ENCODE measurements around a stretch of chr18.

- RRBS = 1% methylated on average over 34 of the region's 57 CpGs
Observed at GRCh38 chr18:7566521-7566939, 586 bp upstream of the PTPRM start.

DNA sequence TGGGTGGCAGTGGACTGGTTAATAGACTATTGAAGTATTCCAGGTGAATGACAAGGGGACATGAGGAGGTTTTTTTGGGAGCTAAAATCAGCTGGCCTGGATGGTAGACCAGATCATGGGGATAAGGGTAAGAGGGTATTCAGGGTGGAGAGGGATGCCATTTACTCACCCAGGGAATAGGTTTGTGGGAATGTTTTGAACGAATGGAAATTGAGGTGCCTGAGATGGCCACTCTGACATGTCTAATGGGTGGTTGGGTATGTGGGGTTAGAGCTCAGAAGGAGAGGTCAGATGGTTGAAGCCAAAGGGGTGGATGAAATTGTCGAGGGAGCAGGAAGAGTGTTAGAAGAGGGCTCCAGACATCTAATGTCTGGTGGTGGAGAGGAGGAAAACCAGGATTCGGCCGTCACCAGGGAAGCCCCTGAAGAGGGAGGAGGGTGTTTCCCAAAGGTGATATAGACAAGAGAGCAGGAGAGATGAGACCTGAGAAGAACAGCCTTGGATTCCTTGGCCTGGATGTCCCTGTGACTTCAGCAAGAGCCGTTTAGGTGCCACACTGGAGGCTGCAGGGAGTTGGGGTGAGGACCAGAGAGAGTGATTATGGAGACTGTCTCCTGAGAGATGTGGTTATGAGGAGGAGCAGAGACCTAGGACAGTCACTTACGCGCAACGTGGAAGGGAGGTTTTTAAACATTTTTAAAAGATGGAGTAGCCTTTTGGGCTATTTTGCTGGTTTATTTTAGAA lies 62.9 kb downstream of the PTPRM start:
- RRBS = no CpG with 5 or more reads among the region's 8 CpGs

- RRBS = no CpG with 5 or more reads among the region's 7 CpGs
Observed at GRCh38 chr18:7656020-7656824, 89.1 kb downstream of the PTPRM start.

- RRBS = no CpG with 5 or more reads among the region's 2 CpGs
Observed at GRCh38 chr18:7748951-7749307, 181.8 kb downstream of the PTPRM start.

DNA sequence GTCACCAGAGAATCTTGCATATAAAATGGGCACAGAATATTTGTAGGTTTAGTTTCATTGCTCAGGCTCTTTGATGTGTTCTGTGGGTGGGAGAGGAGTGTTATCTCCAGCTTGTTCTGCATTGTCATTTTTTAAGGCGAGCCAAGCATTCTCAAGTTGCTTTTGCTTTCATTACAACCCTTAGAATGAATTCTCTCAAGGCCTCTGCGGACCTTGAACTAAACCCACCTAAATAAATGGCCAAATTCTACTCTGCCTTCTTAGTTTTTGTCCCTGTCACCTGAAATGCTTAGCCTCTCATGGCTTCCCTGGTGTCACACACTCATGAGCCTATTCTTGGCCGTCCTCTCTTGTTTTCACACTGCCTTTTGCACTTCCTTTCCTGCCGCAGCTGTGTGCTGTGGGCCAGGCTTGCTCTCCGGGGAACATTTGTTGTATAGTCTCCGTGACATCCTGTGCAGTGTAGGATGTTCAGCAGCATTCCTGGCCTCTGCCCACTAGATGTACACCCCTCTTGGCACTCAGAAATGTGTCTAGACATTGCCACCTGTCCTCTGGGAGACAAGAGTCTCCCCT lies 255.5 kb downstream of the PTPRM start:
- RRBS = no CpG with 5 or more reads among the region's 6 CpGs

- RRBS = no CpG with 5 or more reads among the region's 6 CpGs
Observed at GRCh38 chr18:7950549-7951103, 383.5 kb downstream of the PTPRM start.

DNA sequence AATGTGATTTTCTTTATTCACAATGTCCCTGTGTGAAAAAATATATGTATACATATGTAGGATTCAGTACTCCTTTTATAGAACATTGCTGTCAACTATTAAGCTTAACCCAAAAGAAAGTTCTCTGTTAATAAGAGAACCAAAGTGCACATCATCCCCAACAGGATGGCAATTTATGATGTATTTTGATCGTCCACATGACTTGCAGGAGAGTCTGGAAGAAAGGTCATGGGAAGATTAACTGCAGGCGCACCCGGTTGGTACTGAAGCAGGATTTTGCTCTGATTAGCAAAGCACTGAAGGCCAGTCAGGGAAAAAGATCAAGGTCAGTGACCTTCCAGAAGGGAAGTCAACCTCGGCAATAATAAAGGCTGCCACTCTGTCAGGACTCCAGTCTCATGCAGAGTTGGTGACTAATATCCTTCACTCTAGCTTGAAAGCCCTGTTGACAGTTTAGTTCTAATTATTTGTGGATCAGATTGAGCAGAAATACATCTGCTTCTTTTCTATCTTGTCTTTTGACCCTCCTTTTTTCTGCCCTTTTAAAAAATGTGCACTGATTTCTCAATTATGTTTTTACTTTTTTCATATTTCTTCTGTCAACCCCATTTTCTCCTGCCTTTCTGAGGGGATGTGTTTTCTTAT lies 432.7 kb upstream of the RAB12 start:
- RRBS = no CpG with 5 or more reads among the region's 4 CpGs

GRCh38 chr18:8609600-8610394 lies 560 bp downstream of the RAB12 start:
- RRBS = under 1% methylated on average over 26 of the region's 90 CpGs

- RRBS = no CpG with 5 or more reads among the region's 3 CpGs
Observed at GRCh38 chr18:8707756-8708073, 2.4 kb downstream of the MTCL1 start.

DNA sequence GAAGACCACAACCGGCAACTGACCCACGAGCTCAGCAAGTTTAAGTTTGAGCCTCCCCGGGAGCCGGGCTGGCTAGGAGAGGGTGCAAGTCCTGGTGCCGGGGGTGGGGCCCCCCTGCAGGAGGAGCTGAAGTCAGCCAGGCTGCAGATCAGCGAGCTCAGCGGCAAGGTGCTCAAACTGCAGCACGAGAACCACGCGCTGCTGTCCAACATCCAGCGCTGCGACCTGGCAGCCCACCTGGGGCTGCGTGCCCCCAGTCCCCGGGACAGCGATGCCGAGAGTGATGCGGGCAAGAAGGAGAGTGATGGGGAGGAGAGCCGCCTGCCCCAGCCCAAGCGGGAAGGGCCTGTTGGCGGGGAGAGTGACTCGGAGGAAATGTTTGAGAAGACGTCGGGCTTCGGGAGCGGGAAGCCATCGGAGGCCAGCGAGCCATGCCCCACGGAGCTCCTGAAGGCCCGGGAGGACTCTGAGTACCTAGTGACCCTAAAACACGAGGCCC lies 78.7 kb downstream of the MTCL1 start:
- RRBS = 65% methylated on average over 2 of the region's 30 CpGs

DNA sequence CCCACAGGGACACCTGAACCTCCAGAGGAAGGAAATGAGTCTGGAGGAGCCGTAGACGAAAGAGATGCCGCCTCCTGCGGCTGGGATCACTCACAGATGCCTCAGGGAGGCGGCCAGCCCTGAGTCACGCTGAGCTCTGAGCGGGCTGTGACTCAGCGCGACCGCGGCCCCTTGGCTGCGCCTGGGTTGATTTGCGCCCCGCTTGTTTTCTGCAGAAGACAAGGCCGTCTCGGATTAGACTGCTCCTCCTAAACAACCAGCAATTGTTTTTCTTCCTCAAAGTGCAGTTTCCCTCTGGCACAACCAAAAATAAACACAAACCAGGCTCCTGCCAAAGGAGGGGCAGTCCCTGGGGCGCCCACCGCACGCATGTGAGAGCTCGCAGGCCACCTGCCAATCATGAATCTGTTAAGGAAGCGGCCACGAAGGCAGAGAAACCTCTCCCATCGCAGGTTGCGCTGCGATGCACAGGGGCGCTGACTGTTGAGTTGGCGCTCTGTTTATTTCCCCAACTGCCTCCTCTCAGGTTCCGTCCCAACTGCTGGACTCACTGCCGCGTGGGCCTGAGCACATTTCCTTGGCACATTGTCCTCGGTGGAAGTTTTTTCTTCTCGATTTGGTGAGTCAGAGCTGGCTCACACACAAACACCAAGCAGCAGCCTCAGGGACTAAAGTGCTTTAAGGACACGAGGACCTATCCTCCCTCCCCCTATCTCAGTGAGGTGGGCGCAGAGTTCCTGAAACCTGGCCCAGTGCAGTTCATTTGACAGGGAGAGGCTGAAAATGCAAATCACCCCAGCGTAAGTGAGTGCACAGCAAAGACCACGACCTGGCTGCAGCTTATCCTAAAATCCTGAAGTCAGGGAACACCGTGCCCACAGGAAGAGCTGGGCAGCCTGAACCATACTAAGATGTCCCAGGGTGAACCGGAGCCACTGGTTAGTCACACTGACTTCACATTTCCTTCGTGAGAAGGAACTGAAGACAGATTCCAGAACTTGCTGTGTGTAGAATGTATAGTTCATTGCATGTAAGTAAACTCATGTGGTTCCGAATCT lies 85.0 kb upstream of the NDUFV2 start:
- RRBS = no CpG with 5 or more reads among the region's 40 CpGs

- RRBS = no CpG with 5 or more reads among the region's 34 CpGs
Observed at GRCh38 chr18:9333890-9334320, 668 bp upstream of the TWSG1 start.

- RRBS = no CpG with 5 or more reads among the region's 6 CpGs
Observed at GRCh38 chr18:9422860-9423319, 52.4 kb upstream of the RALBP1 start.

DNA sequence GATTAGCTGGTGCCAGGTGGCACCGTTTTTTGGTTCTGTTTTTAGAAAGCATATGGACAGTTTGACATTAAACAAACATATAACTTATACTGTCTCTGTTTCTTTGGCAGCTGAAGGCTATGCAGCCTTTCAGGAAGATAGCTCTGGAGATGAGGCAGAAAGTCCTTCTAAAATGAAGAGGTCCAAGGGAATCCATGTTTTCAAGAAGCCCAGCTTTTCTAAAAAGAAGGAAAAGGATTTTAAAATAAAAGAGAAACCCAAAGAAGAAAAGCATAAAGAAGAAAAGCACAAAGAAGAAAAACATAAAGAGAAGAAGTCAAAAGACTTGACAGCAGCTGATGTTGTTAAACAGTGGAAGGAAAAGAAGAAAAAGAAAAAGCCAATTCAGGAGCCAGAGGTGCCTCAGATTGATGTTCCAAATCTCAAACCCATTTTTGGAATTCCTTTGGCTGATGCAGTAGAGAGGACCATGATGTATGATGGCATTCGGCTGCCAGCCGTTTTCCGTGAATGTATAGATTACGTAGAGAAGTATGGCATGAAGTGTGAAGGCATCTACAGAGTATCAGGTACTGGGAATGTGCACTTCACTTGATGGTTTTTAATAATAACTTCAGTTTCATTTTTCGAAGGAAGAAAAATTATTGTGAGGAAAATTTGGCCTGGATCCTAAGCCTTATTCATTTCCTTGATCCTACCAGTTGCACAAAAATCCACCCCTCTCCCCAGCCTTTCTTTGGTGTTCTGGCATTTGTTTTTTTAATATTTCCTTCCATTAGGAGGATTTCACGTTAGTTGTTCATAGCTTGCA lies 41.6 kb downstream of the RALBP1 start:
- RRBS = no CpG with 5 or more reads among the region's 7 CpGs

DNA sequence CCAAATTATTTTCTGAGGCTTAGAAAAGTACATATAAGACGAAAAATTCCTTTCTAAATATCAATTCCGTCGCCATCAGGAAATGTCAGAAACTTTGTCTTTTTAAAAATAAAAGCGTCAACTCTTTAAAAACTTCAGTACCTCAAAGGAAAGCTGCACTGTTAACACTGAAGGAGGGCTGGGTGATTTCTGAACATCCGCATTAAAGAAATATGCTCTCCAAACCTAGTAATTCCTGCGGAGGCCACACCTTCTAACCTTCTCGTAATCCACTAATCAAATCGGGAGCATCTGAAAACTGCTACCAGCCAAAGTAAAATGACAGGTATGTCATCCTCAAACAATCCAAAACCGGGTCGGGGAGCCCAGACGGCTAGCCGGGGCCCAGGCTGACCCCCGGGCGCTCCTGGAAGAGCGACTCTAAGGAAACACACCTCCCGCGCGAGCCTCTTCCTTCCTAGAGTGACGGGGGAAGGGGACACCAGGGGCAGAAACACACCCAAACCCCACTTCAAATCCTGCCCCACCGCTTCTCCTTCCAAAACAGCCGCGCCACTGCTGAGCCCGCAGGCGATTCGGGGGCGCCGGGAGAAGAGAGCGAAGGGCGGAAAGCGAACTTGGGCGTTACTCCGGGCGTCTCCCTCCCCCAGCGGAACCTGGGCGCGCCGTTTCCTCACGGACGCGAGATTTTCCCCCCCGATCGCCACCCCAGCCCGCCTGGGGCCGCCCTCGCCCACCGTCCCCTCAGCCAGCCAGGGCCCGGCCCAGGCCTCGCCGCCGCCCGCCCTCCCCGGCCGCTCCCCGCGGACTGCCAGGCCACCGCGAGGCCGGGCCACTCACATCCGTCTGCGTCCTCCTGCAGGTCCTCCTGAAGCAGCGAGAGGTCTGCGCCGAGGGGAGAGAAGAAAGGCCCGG lies 716 bp downstream of the PPP4R1 start:
- RRBS = under 1% methylated on average over 12 of the region's 64 CpGs

DNA sequence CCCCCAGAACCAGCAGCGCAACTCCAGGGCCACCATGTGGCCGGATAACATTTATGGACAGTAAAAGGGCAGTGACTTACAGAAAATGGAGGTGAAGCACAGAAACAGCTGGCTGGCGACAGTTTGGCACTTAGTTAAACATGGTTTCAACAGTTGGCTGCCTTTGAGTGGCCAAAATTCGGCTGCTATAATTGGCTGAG lies 24.7 kb upstream of the RAB31 start:
- RRBS = no CpG with 5 or more reads among the region's 4 CpGs

DNA sequence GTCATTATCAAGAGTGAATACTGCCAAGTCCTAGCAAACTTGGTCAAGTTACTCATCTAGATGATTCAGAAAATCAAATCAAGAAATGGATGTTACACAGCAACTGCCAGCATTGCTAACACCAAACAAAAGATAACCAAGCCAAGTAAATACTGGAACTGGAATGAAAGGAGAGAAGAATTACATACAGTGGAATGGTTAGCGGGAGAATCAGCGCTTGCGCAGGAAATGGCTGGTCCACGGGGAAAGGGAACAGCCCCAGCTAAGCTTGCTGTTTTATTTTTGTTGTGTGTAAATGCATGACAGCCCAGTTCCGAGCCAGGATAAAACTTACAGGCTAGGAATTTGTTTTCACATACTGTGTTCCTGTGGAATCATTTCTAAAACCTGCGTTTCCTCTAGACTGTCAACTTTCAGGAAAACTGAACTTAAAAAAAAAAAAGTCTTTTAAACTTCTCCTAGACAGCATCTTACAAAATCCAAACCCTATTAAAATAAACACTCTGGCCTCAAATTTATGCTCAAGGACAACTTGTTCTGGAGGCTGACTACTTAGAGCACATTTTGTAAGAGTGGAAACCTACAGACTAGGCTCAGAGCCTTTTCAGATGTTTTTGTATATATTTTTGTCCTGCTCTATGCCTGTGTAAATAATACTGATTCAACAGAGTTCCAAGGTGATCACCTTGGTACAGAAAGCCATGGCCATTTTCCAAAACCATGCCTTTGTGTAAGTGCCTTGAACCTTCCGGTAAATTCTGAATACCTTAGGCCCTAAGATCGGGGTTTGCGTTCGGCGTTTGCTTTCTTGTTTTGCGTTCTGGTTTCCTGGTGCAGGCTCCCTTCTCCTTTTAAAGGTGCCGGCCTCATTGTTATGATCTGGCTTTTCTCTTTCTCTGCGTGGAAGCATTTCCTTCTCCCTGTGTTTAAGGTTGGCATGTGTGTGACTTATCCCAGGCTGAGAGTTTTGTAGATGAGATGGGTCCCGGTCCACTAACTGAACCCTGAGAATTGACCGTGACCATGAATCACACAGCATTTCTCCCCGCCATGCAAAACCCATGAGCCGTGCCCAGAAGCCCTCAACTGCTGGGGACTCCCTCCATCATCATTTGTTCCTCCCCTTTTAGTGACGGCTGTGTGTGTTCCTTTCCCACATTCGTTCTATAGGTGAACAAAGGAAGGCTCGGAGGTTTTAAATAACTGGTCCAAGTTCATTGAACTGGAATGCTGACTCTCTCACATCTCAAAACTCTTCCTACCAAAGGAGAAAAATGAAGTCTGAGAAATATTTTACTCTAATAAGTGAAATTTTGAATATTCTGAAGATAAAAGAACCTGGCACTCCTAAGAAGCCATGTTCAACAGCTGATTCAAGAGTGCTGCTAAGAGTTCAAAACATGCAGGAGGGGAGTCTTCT lies 30.4 kb upstream of the TXNDC2 start:
- RRBS = 20% methylated on average over 4 of the region's 21 CpGs

- RRBS = no CpG with 5 or more reads among the region's 3 CpGs
Observed at GRCh38 chr18:9926557-9927444, 13.0 kb downstream of the VAPA start.

DNA sequence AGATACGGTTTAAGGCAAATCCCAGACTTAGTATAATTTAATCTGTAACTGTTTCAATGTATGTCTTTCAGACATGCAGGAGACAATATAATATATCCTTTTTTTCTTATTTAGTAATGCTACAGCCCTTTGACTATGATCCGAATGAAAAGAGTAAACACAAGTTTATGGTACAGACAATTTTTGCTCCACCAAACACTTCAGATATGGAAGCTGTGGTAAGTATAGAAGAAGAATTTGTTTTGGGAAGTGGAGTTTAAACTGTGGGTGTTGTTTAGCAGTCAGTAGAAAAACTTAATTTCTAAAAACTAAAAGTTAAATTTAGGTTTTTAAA lies 22.1 kb downstream of the VAPA start:
- RRBS = no CpG with 5 or more reads among the region's 2 CpGs

DNA sequence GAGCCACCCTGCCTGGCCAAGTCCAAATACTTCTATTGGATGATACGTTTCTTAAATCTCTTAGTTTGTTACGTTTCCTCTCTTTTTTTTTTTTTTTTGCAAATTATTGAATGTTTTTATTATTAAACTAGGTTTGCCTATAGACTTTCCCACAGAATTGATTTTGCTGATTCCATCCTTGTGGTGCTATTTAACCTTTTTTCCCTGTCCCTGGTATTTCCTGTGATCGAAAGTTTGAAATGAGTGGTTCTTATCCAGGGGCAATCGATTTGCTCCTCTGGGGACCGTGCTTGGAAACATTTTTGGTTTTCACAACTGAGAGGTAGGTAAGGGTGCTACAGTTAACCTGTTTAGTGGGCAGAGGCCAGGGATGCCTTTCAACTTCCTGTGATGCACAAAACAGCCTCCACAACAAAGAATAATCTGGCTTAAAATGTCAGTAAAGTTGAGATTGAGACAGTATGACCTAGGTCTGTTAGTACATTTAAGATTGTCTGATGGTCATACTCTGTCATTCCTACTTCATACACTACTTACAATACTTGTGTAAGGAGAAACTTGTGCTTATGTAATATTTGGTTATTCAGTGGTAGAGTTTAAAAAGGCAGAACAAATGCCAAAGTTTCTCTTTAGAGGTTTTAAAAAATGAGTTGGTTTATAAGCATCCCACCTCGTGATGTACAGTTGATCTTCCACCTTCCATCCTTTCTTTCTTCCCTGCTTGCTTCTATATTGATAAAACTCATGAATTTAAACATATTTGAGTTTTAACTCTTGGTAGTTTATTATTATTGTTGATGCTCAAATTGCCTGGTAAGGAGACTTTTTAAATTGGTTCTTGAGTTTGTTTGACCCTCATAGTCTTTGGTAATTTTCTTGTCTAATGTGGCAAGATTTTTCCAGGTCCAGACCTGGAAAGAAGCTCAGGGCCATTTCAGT lies 25.9 kb downstream of the VAPA start:
- RRBS = no CpG with 5 or more reads among the region's 6 CpGs

Measured in T47D (cell line).